Colon Carcinoma Metastatic in the Brain (tissue), 2 donors: ENCODE data around the genes COLGALT1 and SLC5A5.

DNA sequence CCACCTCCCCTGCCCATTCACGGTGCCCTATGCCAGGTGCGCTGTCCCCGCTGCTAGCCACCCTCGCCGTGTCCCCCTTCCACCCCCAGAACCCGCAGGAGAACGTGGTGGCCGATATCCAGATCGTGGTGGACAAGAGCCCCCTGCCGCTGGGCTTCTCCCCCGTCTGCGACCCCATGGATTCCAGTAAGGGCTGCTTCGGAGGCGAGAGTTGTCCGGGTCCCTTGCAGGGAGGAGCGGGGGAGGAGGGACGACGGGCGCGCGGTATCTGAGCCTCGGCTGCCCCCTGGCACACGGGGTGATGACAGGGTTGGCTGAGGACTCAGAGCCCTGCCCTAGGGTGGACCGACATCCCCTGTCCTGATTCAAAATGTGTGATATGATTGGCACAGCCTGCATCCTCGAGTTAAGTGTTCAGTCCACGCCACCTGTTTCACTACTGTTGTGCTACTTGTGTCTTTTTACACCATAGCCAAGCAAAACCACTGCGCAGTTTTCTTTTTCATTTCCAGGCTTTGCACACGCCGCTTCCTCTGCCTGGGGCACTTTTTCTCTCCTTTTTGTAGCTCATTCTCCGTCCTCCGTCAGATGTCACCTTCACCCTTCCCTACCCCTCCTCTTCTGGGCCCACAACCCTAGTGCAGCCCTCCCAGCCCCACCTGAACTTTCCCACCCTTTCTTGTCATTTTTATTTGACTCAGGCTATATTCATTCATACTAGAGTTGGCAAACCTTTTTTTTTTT lies 774 bp downstream of the MVB12A start:
- PRO-cap, 2 experiments = no peak in any of the 2 experiments

GRCh38 chr19:17469124-17469888 lies 1.0 kb upstream of the SLC27A1 start:
- PRO-cap, 2 experiments = no peak in any of the 2 experiments

GRCh38 chr19:17515935-17516462 lies 4.5 kb downstream of the PGLS start:
- PRO-cap, 2 experiments = no peak in any of the 2 experiments

DNA sequence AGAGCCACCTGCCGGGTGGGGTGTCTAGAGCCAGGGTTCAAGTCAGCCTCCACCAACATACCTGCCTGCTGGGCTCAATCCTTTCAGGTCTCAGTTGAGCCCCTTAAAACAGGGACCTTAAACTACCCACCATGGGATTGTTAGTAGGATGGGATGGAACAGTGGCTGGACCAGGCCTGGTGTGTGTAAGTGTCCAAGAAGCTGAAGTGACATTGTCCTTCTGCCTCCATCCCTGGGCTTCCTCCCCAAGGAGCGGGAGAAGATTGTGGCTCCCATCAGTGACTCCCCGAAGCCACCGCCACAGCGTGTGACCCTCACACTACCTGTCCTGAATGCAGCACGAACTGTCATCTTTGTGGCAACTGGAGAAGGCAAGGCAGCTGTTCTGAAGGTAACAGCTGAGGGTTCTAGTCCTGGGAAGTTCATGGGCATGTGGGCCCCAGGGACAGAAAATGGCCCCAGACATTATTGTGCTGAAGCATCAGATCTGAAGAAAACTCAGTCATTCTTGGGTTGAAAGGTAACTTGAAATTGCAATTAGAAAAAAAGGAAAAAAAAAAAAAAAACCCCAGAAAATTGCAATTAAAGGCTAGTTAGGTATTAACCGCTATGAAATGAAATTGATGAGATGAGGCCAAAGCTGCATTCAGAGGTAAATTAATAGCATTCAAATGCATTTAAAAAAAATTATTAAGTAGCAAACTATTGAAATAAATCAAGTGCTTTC lies 6.2 kb downstream of the PGLS start:
- PRO-cap, 2 experiments = no peak in any of the 2 experiments

GRCh38 chr19:17555572-17556689 lies at the start of gene COLGALT1:
COLGALT1 (plus strand) TSS chr19:17555649.
- PRO-cap, 2 experiments = peak in 2 of 2 experiments; most common plus-strand start chr19:17555682 (in 2); most common minus-strand start chr19:17556445 (in 1)

GRCh38 chr19:17727029-17727889 lies 8.0 kb downstream of the MAP1S start:
- PRO-cap, 2 experiments = no peak in any of the 2 experiments

GRCh38 chr19:17784239-17785067 lies 10.5 kb upstream of the B3GNT3 start:
- PRO-cap, 2 experiments = no peak in any of the 2 experiments

DNA sequence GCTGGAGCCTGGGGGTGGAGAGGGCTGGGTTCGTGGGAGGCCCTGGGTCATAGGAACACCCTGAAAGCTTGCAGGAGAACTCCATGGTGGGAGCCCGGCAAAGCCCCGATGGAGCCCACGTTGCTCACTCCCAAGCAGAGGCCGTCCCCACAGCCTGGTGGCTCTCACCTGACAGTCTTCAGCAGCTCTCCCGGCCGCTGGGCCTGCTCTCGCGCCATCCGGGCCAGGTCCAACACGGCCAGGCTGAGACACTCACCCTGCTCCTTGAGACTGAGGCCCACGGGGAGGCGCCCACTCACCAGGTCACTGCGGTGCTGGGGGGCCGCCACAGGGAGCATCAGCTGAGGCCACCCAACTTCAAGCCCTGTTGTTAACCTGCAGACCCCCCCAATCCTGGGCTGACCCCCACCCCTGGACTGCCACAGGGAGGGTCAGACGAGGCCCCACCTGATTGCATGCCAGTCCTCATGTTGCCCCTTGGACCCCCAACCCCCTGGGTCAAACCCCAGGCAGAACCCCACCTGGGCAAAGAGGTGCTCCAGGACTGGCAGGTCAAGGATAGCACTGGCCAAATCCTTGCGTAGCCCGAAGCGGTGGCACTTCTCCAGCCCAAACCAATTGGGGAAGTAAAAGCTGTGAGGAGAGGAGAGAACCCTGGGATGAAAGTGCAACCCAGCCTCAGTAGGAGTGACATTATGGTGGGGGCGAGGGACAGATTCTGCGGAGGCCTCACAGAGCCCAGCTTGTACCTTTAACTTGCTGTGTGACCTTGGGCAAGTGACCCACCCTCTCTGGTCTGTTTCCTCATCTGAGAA lies 4.7 kb downstream of the JAK3 start:
- PRO-cap, 2 experiments = no peak in any of the 2 experiments

GRCh38 chr19:17871546-17872139 lies at the start of gene SLC5A5:
SLC5A5 (plus strand) TSS chr19:17871945.
- PRO-cap, 2 experiments = no peak in any of the 2 experiments

- PRO-cap, 2 experiments = no peak in any of the 2 experiments
Measured at GRCh38 chr19:17931718-17932268, 1.0 kb upstream of the CCDC124 start.

DNA sequence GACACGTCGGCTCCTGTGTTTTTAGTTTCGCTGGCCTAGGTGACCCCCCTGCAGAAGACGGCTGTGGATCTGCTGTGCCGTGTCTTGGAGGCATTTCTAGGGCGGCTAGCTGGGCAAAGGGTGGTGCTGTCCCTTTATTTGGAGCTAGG lies 16.9 kb downstream of the CCDC124 start:
- PRO-cap, 2 experiments = no peak in any of the 2 experiments

- PRO-cap, 2 experiments = no peak in any of the 2 experiments
Measured at GRCh38 chr19:17979654-17980050, 12.7 kb downstream of the KCNN1 start.

DNA sequence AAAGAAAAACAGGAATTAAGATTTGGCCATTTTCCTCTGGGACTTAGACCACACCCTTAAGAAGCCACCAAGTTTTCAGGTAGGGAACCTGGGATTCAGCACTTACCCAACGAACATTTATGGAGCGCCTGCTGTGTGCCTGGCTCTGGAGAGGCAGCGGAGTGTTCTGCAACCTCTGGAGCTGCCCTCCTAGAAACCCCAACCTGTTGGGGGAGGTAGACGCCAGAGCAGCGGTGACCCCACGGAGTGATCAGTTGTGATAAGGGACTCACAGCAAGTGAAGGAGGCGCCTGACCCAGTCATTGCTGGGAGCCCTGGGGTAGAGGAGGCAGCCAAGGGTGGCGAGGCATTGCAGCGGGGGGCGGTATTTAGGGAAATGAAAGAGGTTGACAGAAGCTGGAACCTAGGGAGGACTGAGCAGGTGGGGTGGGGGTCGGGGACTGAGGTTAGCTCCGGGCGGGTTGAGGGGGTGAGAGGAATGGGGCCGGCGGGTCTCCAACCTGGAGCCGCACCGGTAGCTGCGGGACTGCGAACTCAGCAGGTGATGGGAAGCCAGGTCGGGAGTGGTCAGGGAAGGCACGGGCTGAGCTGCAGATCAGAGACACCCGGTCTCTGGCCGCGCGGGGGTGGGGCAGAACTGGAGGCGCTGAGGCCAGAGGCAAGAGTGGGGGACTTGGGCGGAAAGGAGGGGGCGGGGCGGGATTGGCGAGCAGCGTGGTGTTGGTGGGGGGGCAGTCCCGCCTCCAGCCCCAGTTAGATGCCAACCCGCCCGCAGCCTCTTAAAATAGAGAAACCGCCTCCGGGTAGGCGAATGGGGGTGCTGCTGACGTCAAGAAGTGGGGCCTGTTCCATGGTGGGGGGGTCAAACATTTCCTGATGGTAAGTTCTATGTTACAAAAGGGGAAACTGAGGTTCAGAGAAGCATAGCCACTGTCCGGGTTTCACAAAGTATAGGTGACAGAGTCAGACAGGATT lies 1.4 kb downstream of the MAST3 start:
- PRO-cap, 2 experiments = no peak in any of the 2 experiments

GRCh38 chr19:18191706-18192594 lies 1.1 kb upstream of the MPV17L2 start:
- PRO-cap, 2 experiments = no peak in any of the 2 experiments

DNA sequence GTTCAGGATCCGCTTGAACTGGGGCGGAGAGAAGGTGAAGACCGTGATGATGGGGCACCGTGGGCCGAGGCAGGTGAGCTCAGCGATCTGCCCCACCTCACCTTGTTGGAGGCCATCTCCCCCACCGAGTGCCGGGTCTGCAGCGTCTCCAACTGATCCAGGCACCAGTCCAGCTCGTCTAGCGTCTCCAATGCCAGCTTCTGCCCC lies 6.0 kb downstream of the PDE4C start:
- PRO-cap, 2 experiments = no peak in any of the 2 experiments

DNA sequence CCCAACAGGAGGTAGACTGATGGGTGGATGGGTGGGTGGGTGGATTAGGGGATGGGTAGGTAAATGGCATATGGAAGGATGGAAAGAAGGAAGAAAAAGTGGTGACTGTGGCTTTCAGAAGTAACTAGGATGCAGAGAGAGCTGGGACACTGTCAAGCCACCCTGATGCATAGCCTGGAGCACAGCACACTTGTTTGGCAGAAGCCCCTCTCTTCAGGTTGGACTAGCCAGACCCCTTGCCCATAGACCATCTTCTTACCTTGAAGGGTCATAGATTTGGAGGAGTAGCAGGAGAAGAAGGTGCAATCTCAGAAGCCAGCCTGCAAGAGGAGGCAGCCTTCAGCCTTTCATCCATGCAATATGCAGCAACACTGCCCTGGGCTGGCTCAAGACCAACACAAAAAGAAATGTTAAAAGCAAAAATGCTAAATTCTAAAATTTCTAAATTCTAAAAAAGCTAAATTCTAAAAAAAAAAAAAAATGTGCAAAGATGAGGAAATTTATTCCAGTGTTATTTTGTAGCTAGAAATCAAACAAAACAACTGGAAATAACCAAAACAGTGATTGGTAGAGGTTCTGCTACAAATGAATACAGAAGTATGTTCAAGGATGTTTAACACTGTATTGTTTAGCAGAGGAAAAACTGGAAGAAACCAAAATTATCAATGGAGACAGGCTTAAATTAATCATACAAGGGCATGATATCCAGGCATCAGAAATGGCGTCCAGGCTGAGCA lies 4.9 kb downstream of the IQCN start:
- PRO-cap, 2 experiments = no peak in any of the 2 experiments

DNA sequence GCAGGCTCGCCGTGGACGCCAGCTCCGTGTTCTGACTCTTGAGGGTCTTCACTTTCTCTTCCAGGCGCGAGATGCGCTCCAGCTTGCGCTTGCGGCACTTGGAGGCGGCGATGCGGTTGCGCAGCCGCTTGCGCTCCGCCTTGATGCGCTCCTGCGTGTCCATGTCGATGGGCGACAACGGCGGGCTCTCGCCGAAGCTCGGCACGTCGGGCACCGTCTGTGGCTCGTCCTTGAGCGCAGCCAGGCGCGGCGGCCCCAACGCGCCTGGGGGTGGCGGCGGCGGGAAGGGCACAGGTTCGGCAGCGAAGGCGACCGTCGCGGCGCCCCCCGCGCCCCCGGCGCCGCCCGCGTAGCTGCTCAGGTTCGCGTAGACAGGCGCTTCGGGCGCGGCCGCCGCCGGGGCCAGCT lies 882 bp downstream of the JUND start:
- PRO-cap, 2 experiments = no peak in any of the 2 experiments

GRCh38 chr19:18287852-18288656 lies 6.6 kb upstream of the JUND start:
- PRO-cap, 2 experiments = no peak in any of the 2 experiments

- PRO-cap, 2 experiments = peak in 1 of 2 experiments; most common plus-strand start chr19:18292523 (in 1); most common minus-strand start chr19:18292495 (in 1)
Measured at GRCh38 chr19:18292436-18293342, 11.3 kb upstream of the JUND start.

DNA sequence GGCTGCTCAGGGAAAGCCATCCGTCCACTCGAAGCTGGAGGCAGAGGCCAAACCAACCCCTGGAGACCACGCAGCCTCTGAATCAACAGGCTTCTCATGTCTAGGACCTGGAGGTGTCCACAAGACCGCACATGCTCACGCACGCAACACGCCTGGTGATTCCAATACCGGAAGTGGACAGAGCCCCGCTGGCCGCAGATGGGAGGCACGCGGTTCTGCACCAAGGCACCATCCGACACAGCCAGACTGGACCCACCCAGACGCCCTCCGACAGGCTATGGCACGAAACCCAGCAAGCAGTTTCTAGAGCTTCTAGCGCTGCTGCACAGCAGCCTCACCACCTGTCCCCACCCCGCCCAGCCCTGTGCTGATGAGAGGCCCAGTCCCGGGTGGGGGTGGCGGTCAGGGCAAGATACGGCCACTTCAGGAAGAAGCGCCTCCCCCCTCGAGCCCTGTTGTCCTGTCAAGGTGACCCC lies 11.4 kb downstream of the LSM4 start:
- PRO-cap, 2 experiments = no peak in any of the 2 experiments